Metastatic Pancreatic Carcinoma in the Ovary (tissue), 1 donor: ENCODE measurements around a stretch of chr19.

DNA sequence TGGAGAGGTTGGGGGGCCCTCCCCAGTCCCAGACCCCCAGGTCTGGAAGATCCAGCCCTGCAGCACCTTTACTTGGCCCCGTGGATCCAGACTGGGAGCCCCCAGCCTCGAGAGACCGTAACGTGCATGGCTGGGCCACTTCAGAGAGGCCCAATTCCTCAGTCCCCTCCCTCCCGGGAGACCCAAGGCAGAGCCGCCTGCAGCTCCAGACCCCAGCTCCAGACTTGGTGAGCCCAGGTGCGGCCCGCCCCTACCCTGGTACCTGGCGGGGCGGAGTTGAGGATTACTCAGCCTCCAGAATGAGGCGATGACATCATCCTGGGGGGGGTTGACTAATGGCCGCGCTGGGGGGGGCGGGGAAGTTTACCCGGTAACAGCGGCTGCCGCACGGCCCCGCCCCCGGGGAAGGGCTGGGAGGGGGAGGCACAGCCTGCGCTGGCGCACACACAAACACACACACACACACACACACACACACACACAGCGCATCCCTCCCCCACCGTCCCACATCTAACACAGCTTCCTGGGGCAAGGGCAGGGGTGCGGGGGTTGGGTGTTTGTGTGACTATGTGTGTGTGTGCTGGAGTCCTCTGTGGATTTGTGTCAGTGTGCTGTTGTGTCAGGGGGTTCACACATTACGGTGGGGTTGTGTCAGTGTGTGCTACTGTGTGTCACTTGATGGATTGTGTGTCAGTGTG lies 10.1 kb upstream of the BBC3 start:
- PRO-cap, result unidirectional peak, minus-strand start at position 226 of the sequence

- PRO-cap, result unidirectional peak, plus-strand start at chr19:47257497
Observed at GRCh38 chr19:47257008-47258205, 1.1 kb downstream of the CCDC9 start.

GRCh38 chr19:47277530-47278208 lies 3.0 kb downstream of the INAFM1 start:
- PRO-cap, result no peak

GRCh38 chr19:47296303-47296578 lies 13.4 kb upstream of the C5AR1 start:
- PRO-cap, result no peak

GRCh38 chr19:47323531-47324242 lies 8.3 kb upstream of the C5AR2 start:
- PRO-cap, result no peak

- PRO-cap, result no peak
Observed at GRCh38 chr19:47471494-47471712, 290 bp downstream of the SLC8A2 start.

- PRO-cap, result no peak
Observed at GRCh38 chr19:47491938-47492693, 8.1 kb upstream of the KPTN start.

DNA sequence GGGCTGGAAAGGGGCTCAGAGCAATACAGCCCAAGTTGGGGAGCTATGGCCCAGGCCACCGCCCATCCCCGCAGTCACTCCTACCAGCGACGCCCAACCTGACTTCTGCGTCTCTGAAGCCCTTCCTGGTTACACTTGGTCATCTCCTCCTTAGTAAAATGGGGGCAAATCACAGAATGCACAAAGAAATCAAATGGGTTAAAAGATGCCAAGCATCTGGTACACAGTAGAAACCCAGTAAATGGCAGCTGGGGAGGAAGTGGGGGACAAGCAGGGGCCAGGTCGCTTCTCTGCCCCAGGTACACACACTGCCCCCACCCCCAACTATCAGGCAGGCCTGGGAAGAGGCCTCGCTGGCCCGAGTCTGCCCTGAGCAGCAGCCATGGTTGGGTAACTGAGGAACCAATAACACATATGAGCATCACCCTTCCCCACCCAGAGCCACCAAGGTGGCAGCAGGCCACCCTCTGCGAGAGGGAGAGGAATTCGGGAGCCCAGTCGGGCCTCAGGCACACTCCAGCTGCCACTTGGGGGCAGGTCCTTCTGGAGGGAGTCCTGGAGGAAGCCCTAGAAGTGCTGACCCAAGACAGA lies 13.7 kb upstream of the KPTN start:
- PRO-cap, result no peak

DNA sequence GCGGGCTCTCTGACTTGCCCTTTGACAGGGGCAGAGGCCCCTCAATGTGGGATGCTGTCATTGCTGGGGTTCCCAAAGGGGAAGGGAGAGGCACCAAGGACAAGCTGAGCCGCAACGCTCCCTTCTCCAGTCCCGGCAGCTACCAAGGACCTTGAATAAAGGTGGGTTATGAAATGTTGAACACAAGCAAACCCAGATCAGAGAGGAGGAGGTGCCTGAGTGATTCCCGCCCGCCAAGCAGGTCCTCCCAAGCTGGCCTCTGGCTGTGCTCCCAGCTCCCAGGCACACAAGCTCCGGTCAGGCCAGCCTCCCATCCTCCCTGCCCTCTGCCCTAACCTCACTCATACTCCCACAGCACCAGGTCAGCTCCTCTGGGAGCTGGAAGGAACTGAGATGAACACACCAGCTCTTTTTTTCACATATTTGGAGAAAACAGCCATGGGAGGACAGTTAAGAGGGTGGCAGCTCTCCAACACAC lies 3.8 kb downstream of the NAPA start:
- PRO-cap, result no peak

GRCh38 chr19:47572593-47573049 lies 327 bp downstream of the ZNF541 start:
- PRO-cap, result no peak

DNA sequence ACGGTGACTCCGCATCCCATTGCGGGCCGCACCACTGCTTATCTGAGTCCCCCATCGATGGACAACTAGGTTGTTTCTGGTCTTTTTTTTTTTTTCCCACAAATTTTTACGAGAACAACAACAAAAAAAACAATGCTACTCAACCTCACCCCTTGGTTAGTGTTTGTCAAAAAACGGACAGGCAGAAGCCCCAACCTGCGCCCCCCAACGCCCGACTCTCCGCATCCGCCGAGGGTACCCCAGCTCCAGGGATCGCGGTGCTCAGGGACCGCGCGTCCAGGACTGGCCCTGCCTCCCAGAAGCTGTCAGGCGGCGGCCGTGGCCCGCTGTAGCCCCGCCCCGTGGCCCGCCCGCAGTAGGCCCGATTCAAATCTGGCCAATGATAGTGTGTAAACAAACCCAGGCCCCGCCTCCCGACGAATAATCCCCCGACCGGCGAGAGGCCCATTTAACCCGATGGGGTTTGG lies 8.9 kb upstream of the BICRA start:
- PRO-cap, result bidirectional peak, plus-strand start outside the sequence, minus-strand start at position 284 of the sequence

- PRO-cap, result bidirectional peak, plus-strand start at chr19:47600630, minus-strand start at chr19:47600326
Observed at GRCh38 chr19:47600510-47601172, 8.3 kb upstream of the BICRA start.

- PRO-cap, result no peak
Observed at GRCh38 chr19:47625311-47626109, 16.6 kb downstream of the BICRA start.

GRCh38 chr19:47633987-47634492 lies 25.1 kb downstream of the BICRA start:
- PRO-cap, result no peak

DNA sequence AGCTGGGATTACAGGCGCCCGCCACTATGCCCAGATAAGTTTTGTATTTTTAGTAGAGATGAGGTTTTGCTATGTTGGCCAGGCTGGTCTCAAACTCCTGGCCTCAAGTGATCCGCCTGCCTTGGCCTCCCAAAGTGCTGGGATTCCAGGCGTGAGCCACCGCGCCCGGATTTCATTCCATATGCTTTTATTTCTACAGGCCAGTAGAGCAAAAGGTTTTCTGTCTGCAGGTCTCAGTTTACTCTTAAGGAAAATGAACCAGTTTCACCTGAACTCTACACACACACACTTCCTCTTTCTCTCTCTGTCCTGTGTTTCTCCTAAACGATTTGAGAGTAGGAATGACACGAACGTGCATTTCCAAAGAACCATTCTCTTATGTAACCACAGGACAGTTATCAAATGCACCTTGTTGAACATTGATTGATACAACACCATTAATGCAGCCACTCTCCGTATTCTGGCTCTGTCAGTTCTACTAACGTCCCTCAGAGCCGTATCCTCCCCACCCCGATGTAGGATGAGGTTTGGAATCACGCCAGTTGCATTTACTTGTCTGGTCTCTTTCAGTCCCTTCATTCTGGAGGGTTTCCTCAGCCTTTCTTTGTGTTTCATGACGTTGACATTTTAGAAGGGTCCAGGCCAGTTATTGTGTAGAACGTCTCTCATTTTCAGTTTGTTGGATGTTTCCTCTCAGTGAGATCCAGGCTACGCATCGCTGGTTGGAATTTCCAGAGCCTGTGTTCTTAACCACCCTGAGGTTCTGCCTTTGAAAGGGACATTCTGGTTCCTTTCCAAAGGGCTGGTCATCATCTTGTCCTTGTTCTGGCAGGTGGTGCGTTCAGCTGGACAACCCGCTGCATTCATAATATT lies 35.9 kb downstream of the BICRA start:
- PRO-cap, result no peak

- PRO-cap, result no peak
Observed at GRCh38 chr19:47660259-47660765, 51.4 kb downstream of the BICRA start.

- PRO-cap, result no peak
Observed at GRCh38 chr19:47723061-47723495, 9.9 kb downstream of the EHD2 start.

GRCh38 chr19:47742579-47742864 lies 2.8 kb upstream of the NOP53 start:
- PRO-cap, result no peak

- PRO-cap, result no peak
Observed at GRCh38 chr19:47756967-47757797, 11.8 kb downstream of the NOP53 start.

- PRO-cap, result no peak
Observed at GRCh38 chr19:47853135-47853430, 6.0 kb upstream of the TPRX2 start.